SK-N-DZ (cell line): ENCODE results near the genes KLK9, SIGLEC10, SIGLEC8, SIGLEC5, ZNF615, ZNF888 and ZNF665.

DNA sequence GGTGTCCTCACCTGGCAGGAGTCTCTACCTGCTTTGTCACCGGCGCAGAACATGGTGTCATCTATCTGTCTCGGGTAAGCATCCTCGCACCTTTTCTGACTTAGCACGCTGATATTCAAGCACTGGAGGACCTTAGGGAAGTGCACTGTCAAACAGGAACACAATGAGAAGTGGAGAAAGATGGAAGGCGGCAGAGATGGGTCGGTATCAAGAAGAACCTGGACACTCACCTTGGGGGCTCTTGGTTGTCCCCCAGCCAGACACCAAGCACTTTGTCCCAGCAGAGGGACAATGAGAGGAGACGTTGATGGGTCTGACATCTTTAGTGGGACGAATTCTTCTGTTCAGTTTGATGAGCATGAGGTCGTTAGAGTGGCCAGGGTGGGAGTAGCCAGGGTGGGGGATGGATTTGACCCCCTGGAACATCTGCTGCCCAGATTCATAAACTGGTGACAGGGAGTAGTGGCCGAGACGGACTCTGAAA is 4.2 kb downstream of the KLK5 start:
RAMPAGE:
- cytosol, long total RNA: no peak
- nucleus, long total RNA: no peak

DNA sequence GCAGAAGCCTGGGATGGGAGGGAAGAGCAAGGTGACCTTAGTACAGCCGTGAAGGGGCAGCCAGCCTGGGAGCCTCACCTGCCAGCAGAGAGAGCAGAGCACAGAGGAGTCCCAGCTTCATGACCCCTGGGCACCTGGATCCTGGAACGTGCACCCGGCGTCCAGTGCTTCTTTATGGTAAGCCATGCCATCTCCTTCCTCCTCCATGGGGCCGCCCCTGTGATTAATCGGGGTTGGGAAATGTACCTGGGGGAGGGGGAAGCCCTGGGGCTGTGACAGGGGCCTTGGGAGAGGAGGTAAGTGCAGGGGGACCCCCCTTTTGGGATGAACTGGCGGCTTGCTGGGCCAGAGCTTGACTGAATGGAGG is at the start of gene KLK9:
KLK9 (minus strand) TSS at position 166 of the 367 bp plus-strand sequence.
RAMPAGE:
- cytosol, long total RNA: no peak
- nucleus, long total RNA: no peak

DNA sequence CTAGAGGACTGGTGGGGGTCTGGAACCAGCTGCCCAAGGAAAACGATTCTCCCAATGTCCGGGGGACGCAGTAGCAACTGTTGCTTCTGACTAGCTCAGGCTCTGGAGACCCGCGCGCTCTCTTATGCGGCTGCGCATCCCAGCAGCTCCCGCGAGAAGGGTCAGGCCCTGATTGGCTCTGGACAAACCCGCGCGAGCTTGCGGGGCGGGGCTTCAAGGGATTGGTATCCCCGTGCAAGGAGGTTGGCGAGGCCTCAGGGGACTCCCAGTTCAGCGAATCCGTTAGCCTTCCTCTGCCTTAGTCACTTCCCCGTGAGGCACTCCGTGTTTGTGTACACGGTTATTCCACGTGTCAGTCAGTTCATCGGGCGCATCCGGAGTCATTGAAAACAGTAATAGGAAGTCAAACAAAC is 20.2 kb downstream of the SIGLECL1 start:
RAMPAGE:
- cytosol, long total RNA: no peak
- nucleus, long total RNA: no peak

DNA sequence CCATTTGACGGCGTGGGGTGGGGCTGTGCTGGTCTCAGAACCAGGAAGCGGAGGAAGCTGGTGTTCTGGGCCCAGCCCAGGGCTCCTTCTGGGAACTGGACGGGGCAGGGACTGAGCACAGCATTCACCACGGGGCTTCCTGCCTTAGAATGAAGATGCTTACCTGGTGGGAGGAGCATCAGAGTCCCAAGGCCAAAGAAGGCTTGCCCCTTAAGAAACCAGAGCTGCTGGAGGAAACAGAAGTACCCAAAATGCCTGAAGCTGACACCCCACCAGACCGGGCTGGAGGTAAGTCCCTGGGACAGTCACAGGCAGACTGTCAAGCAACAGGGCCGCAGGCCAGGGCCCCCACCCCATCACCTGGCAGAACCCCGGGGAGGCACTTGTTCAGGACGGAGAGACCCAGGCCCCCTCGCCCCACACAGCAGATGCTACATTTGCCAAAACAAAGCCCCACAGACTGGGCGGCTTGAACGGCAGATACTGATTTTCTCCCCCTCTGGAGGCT is 17.8 kb upstream of the IGLON5 start:
RAMPAGE:
- cytosol, long total RNA: no peak
- nucleus, long total RNA: no peak

DNA sequence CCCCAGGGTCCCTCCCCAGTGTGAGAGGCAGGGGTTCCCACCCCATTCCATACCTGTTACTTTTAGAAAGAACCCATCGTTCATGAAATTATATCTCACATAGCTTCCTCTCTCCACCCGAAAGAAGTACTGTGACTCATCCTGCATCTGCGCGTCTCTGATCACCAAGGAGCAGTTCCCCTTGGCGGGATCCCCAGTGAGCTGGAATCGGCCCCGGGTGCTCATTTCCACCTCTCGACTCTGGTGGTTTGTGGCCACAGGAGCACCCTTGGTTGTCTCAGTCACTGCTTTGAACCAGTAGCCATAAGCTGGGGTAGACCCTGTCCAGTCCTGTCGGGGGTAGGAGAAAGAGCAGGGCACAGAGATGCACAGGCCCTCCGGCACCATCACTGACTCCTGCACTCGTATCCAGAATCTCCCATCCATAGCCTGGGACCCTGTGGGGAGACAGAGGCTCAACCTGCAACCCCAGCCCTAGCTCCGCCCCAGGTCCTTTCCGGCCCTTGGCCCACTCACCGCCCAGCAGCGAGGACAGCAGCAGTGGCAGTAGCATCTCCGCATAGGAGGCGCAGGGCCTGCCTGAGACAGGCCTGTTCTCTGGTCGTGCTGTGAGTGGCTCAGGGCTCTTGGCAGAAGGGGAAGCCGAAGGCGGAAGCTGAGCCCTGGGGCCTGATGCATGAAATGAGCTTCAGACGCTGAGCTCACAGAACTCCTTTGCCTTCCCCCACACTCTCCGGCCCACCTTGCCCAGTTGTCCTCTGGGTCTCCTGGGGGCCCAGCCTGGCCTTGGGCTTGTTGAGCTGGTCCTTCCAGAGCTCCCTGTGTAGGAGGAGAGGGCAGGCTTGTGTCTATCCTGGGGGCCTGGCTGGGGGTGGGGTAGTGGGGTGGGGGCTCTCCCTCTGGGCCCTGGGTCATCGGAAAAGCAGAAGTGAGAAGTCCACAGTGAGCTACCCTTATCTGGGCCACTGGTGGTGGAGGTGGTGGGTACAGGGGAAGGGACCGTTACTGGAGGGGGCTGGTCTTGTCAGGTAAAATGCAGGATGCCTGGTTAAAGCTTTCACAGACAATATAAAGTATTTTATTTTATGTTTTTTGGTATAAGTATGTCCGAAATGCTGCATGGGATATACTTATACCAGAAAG is at the start of gene SIGLEC10:
SIGLEC10 (minus strand) TSS at position 614 of the 1,143 bp plus-strand sequence.
RAMPAGE:
- cytosol, long total RNA: no peak
- nucleus, long total RNA: no peak

DNA sequence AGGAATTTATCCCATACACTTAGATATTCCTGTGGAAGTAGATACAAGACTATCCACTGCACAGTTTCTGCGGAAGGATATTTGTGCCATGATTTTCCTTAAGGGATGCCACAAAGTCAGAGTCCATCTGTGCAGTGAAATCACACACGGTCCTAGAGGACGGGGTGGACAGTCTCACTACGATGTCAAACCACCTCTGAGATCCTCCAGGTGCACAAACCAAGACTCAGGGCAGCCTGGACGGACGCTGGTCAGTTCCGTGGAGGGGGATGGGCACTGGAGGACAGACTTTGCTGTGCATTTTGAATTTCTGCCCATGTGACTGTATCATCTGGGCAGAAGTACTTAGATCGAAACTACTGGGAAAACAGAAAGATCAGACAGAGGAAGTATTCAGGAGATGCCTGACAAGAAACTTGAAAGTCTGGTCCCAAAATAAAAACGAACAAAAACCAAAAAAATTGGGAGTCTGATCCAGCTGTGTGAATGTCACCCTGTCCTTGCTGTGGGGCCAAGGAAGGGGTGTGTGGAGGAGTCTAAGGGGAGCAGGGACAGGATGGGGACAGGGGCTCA is 1.7 kb downstream of the SIGLEC8 start:
RAMPAGE:
- cytosol, long total RNA: no peak
- nucleus, long total RNA: no peak

DNA sequence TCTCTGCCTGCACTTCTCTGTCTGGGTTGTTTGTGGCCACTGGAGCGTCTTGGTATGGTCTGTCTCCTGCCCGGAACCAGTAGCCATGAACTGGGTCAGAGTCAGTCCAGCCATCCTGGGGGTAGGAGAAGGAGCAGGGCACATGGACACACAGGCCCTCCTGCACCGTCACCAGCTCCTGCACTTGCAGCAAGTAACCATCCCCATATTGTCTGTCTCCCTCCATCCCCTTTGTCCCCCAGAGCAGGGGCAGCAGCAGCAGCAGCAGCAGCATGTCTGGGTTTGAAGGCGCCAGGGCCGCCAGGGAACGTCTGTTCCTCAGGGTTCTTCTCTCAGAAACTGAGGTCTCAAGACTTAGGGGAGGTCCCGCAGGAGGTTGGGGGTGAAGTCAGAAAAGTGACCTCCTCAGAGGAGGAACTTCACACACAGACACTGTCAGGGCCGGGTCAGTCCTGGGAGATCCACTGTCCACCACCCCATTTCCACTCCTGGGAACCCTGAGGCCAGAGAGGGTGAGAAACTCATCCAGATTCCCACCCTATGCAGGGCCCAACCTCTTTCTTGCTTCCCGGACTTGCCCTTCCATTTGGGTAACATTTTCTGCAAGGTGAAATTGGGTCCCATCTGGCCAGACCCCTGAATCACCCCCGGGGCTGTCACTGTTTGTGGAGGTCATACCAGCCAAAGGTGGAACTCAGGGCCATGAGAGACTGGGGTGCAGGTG is at the start of gene SIGLEC8:
SIGLEC8 (minus strand) TSS at position 341 of the 724 bp plus-strand sequence.
RAMPAGE:
- cytosol, long total RNA: no peak
- nucleus, long total RNA: no peak

DNA sequence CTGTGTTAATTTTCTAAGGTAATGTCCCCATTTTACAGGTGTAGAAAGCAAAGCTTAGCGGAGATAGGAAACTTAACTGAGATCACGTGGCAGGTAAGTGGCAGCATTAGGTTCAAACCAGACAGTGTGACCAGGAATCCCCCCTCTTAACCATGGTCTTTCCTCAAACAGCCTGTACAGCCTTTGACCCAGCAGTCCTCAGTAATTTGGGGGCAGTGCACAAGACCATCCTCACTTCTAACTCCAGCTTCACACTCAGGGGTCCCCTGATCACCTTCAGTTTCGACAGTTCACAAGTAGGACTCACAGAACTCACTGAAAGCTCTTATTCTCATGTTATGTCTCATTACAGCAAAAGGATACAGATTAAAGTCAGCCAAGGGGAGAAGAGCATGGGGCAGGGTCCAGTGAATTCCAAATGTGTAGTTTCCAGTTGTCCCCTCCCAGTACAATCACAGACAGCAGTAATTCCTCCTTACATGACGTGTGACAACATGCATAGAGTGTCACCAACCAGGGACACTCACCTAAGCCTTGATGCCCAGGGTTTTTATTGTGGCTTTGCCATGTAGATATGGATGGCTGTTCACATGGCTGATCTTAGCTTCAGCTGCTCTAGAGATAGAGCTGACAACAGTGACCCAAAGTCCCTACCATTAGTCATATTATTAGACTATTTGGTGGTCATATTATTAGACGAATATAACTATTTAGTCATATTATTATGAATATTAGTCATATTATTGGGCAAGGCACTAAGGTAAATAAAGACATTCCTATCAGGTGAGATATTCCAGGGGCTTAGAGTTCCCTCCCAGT is 16.5 kb upstream of the SIGLEC8 start:
RAMPAGE:
- cytosol, long total RNA: no peak
- nucleus, long total RNA: no peak

RAMPAGE:
- cytosol, long total RNA: no peak
- nucleus, long total RNA: no peak
These were observed at the start of gene SIGLEC5 for GRCh38 chr19:51630385-51630816. SIGLEC5 (minus strand) TSS chr19:51630401.

DNA sequence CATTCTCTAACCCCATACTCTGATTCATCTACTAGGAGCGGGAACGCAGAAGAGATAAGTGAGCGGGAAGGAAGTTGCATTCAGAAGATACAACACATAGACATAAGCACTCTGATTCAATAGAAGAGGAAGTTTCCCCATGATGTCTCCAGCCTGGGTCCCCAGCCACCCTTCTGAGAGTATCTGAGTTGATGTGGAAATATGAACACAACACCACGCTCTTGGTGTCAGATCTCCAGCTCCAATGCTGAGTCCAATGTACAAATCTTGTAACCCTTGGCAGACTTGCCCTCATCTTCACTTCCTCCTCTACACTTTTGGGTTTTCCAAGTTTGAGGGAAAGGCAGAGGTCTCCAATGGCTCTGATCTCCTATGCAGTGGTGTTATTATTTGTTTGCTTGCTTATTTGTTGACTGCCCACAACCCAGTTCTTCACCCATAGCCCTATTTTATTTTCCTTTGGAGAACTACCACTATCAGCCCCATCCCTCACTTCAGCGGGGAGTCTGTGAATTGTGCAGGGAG is 5.0 kb upstream of the SIGLEC14 start:
RAMPAGE:
- cytosol, long total RNA: no peak
- nucleus, long total RNA: no peak

DNA sequence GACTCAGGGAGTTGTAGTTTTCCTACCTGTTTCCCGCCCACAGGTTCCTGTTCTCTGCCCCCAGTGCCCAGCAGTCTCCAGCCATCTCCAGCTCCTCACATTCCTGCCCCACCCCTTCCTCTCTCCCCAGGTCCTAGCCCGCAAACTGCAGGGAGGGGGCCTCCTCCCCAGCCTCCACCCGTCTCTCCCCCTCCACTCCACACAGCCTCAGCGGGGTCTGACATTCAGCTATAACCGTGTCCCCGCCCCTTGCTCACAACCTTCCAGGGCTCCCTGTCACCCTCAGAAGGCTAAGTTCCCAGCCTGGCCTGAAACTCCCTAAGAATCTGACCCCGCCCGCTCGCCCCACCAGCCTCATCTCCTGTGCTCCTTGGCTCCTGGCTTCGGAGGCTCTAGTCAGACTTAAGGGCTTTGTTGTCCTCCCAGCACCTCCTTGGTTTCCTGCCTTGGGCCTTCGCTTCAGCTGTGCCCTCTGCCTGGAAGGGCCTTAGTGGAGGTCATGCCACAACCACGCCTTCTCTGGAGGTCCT is 5.2 kb upstream of the SPACA6 start:
RAMPAGE:
- cytosol, long total RNA: start-site peak on the minus strand centred at position 87 of the sequence, 54 bp wide, 9 and 9 reads in 2 replicates
- nucleus, long total RNA: no peak

GRCh38 chr19:51761758-51762135 is 767 bp downstream of the FPR2 start:
RAMPAGE:
- cytosol, long total RNA: no peak
- nucleus, long total RNA: no peak

RAMPAGE:
- cytosol, long total RNA: no peak
- nucleus, long total RNA: no peak
These were observed 29.4 kb downstream of the FPR3 start for GRCh38 chr19:51824270-51824901.

GRCh38 chr19:51899811-51900663 is 4.8 kb downstream of the ZNF649 start:
RAMPAGE:
- cytosol, long total RNA: no peak
- nucleus, long total RNA: no peak

GRCh38 chr19:52007546-52008648 is at the start of gene ZNF615:
ZNF615 (minus strand) TSS chr19:52008211.
RAMPAGE:
- cytosol, long total RNA: start-site peak on the minus strand at chr19:52008182-52008215, 40 and 58 reads in 2 replicates
- nucleus, long total RNA: no peak

GRCh38 chr19:52528529-52529195 is 1.2 kb downstream of the ZNF808 start:
RAMPAGE:
- cytosol, long total RNA: no peak
- nucleus, long total RNA: no peak

DNA sequence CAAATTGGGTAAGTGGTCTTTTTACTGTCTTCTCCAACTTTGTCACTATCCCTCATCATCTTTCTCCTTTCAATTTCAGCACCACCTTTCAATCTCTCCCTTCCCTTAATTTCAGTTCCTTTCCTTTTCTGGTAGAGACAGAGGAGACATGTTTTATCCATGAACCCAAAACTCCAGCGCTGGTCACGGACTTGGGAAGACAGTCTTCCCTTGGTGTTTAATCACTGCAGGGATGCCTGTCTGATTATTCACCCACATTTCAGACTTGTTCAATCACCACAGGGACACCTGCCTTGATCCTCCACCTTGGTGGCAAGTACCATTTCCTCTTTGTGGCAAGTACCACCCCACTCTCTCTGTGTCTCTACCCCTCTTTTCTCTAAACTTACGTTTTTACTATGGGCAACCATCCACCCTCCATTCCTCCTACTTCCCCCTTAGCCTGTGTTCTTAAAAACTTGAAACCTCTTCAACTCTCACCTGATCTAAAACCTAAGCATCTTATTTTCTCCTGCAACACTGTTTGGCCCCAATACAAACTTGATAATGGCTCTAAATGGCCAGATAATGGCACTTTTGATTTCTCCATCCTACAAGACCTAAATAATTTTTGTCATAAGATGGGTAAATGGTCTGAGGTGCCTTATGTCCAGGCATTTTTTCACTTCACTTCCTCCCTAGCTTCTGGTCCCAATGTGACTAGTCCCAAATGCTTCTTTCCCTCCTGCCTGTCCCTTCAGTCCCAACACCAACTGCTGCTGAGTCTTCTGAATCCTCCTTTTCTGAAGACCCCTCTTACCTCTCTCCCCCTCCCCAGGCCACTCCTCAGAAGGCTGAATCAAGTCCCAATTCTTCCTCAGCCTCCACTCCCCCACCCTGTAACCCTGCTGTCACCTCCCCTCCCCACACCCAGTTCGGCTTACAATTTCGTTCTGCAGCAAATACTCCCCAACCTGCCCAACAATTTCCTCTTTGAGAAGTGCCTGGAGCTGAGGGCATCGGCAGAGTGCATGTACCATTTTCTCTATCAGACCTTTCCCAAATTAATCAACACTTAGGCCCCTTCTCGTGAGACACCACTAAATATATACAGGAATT is 51.5 kb downstream of the ZNF701 start:
RAMPAGE:
- cytosol, long total RNA: no peak
- nucleus, long total RNA: no peak

GRCh38 chr19:52923321-52923789 is at the start of gene ZNF888:
ZNF888 (minus strand) TSS chr19:52923428.
RAMPAGE:
- cytosol, long total RNA: no peak
- nucleus, long total RNA: start-site peak on the minus strand at chr19:52923416-52923484, 22 and 12 reads in 2 replicates

DNA sequence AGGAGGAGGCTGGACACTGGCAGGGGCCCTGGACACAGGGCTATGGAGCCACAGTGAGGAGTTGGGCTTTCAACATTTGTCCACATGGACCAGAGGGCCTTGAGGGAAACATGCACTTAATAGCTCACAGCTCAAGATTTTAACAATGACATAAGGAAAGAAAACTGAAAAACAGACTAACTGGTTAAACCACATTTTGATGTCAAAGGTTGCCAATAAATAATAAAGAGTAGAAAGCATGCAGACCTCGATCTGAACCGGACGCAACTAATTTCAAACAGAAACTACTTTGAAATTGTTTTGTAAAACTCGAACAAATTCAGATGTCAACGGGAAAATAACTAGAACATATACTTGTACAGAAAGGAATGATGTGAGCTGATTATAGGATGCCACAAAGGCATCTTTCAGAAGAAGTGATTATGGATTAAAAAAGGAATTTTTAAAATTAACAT is 15.6 kb upstream of the ZNF888 start:
RAMPAGE:
- cytosol, long total RNA: no peak
- nucleus, long total RNA: no peak

RAMPAGE:
- cytosol, long total RNA: start-site peak on the minus strand at chr19:53193286-53193399, 40 and 47 reads in 2 replicates
- nucleus, long total RNA: start-site peak on the minus strand at chr19:53193335-53193402, 55 and 7 reads in 2 replicates
These were observed at the start of gene ZNF665 for GRCh38 chr19:53193109-53193802. ZNF665 (minus strand) TSS chr19:53193358.